Ileum (tissue), 1 donor: ENCODE data around the gene PRSS33.

GRCh38 chr16:2233566-2234048 lies 2.6 kb upstream of the DNASE1L2 start:
- PRO-cap, result no peak

- PRO-cap, result no peak
These were observed 3.2 kb upstream of the TEDC2 start for GRCh38 chr16:2456401-2457416.

DNA sequence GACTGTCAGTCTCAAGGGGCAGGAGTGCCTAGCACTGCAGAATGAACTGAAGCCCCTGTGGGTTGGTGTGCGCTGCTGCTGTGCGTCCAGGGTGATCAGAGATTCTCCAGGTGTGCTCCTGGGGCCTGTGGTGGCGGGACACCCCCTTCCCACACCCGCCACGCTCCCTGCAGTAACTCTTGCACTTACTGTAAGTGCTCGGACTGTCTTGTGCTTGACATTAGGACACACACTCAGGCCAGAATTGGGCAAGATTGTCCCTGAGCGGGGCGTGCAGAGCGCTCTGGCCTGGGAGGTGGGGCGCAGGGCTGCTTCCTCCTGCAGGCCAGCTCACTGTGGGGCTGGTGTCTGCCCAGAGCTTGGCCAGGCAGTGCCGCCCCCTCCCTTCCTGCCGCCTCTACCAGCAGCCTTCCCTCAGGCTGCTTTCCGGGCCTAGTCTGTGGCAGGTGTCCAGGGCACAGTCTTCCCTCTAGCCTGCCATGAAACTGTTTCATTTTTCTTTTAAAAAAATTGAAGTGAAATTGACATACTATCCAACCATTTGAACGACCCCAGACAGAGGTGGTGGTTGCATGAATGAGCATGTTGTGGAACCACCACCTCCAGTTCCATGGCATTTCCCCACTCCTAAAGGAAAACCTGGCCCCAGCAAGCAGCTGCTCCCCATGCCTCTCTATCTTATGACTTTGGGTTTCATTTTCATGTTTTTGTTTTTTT lies 6.0 kb upstream of the ATP6V0C start:
- PRO-cap, result no peak

DNA sequence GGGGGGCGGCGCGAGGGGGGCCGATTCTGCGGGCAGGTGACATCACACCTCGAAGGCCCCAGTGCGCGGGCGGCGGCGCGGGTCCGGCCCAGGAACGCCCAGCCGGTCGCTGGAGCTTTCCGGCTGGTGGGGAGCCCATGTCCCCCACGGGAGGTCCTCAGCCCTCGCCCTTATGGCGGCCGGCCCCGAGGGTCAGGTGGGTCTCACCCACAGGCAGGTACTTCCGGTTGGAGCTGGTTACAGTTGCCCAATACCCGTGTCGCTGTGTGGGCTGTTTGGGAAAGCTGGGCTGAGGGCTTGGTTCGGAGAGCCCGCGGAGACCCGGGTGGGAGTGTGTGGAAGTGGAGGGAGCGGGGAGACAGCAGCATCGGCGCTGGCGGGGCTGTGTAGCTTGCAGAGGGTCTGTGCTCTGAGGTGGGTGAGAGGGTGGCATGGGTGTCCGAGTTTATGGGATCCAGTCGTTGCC lies 805 bp downstream of the ATP6V0C start:
- PRO-cap, result no peak

GRCh38 chr16:2533425-2533890 lies 2.2 kb upstream of the CEMP1 start:
- PRO-cap, result no peak

DNA sequence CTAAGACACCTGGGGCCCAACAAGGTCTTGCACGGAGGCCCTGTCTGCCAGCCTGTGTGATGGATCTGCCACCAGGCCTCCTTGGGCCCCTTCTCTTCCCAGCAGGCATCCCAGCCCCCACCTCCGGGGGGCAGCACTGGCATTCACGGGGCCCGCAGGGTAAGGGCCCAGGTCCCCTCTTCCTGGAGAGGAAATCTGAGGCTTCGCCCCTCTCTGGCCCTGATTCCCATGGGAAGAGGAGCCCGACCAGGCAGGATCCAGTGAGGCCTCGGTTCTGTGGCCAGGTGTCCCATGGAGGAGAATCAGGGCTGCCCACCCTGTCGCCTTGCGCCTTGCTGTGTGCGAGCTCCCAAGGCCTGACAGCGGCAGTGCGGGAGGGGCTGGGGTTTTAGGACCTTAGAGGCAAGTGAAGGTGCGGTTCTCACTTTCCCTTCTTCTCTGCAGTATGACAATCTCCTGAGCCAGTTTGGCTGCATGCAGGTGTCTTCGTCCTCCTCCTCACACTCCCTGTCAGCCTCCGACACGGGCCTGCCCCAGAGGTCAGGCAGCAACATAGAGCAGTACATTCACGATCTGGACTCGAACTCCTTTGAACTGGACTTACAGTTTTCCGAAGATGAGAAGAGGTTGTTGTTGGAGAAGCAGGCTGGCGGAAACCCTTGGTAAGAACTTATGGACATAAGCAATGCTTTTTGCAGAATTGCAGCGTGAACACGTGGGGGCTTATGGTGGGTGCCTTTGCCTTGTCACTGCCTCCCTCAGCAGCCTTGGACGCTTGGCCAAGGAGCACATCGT lies 48.6 kb downstream of the PDPK1 start:
- PRO-cap, result no peak

- PRO-cap, result no peak
These were observed 55.6 kb downstream of the PDPK1 start for GRCh38 chr16:2593075-2594189.

DNA sequence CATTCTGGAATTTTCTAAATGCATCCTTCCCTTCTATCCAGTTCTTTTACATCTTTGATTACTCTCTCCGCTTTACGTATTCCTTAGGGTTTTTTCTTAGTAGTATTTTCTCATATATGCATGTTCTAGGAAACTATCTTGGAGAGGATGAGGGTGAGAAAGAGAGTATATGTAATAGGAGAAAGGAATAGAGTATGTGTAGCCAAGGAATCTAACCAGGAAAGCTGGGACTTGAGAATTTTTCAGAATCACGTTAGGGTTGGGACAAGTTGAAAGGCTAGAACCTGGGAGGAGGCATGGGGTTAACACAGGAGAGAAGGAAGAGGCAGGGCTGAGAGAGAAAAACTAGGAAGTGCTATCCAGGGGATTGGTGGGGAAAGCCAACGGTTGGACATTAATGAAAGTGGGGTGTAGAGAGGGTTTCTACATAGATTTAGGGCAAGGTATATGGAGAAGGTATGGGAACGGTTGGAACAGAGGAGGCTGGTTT lies 2.6 kb downstream of the SRRM2 start:
- PRO-cap, result no peak

DNA sequence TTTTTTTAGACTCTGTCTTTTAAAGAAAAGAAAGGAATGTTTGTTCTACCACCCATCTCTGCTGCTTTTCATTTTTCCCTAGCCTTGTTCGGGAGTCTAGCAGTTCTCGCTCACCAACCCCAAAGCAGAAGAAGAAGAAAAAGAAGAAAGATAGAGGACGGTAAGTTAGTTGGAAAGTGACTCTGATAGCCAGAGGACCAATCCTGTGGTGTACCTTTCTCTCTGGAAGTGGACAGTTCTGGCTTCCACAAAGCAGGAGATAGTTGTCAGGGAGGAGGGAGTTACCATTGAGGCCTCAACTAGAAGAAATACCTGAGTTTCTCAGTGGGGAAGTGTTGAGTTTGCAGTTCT lies 5.9 kb downstream of the SRRM2 start:
- PRO-cap, result no peak

DNA sequence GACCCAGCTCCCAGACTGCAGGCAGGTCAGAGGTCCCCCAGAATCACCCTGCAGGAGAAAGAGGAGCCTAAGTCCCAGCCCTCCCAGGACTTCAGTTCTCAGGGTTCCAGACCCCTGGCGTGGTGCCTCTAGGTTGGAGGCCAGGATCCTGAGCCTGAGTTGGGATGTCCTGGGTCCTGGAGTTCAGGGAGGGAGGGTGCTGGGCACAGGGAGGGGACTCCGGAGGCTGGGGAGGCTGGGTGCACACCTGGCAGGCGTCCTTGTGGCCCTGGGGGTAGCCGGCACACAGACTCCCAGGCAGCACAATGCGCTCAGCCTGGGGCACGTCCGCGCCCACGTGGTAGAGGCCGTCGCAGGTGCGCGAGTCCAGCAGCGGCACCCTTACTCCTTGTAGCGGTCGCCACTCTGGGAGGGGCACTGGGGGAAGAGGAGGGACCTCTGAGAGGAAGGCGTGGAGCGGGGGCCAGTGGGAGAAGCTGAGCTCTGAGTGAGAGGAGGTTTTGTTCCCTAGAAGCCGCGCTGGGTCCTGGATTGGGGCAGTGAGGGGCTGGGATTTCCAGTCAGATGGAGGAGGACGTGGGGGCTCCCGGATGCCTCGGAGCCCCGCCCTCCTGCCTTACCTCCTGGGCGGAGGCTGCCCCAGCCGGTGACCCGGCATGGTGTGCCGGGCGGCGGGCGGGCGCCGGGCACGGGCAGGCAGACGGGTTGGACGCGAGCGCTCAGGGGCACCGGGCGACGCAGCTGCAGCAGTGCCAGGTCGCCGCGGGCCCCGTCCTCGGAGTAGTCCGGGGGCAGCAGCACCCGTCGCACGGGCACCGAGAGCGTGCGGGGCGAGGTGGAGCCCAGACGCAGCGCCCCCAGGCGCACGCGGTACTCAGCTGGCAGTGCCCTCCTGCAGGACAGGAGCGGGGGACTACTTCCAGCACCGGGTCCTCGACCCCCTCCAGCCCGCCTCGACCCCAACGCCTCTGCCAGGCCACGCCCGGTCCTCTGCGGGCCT lies 2.3 kb downstream of the PRSS33 start:
- PRO-cap, result no peak

DNA sequence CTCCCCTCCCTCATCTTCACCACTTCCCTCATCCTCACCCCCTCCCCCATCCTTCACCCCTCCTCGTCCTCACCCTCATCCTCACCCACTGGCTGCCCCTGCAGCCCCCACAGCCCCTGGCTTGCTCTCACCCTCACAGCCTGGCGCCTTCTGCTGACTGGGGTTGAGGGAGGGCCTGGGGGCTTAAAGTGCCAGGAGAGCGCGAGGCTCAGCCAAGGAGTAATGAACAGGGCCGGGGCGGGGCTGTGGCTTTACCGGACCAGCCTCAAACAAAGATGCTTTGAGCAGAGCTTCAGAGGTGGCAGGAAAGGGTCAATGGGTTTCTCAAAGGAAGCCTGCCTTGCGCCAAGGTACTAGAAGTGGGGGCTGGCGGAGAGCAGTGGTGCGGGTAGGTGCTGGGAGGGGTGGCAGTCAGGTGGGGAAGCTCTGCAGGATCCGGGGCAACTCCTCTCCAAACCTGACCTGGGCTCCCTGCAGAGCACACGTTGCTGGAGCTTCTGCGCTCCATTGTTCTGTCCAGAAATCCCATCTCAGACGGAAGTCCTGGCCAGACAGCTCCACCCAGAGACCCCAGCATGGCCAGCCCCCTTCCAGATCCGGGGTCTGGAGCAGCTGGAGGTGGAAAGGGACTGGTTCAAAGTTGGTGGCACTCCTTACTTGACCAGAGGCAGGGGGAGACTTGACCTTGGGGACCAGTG lies at the start of gene PRSS33:
Gene PRSS33 (minus strand): TSS at position 159 of the 698 bp plus-strand sequence.
- PRO-cap, result no peak

GRCh38 chr16:2969912-2970701 lies 959 bp downstream of the PAQR4 start:
- PRO-cap, result no peak

DNA sequence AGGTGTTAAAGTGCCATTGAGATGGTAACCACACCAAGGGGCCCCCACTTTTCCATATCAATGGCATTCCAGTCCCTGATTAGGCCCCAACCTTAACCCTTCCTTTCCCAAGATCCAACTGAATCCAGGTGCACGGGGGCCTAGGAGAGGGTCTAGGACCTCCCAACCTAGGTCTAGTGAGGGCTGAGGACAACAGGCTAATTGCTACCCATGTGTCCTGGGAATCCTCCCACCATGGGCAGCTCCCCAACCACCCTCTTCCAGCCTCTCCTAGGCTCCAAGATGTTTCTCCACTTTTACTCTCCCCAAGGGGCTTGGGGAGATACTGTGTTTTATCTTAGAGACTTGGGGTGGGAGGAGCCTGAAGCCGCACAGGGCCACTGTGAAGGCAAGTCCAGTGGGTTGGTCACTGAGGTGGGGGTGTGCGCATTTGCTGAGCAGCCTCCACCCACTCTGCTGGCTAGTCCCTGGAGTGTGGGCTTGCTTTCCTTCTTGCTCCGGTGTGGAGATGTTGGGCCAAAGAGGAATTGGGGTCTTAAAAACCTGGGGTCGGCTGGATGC lies 4.2 kb upstream of the CLDN9 start:
- PRO-cap, result no peak

DNA sequence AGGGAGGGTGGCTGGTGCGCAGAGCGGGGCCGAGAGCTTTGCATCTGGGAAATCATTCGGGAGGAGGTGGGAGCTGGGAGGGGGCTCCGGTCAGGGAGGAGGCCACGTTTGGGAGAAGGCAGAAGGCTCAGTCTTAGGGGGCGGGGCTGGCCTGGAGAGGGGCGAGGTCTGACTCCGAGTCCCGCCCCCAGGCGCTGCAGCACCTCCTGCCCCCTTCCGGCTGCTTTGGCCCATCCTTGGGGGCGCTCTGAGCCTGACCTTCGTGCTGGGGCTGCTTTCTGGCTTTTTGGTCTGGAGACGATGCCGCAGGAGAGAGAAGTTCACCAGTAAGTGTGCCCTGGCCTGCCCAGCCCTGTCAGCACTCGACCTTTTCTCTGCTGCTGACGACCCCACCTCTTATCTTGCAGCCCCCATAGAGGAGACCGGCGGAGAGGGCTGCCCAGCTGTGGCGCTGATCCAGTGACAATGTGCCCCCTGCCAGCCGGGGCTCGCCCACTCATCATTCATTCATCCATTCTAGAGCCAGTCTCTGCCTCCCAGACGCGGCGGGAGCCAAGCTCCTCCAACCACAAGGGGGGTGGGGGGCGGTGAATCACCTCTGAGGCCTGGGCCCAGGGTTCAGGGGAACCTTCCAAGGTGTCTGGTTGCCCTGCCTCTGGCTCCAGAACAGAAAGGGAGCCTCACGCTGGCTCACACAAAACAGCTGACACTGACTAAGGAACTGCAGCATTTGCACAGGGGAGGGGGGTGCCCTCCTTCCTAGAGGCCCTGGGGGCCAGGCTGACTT lies 1.4 kb downstream of the TNFRSF12A start:
- PRO-cap, result no peak

- PRO-cap, result no peak
These were observed 5.7 kb downstream of the THOC6 start for GRCh38 chr16:3029498-3029965.

GRCh38 chr16:3062745-3063021 lies 2.8 kb upstream of the IL32 start:
- PRO-cap, result no peak

DNA sequence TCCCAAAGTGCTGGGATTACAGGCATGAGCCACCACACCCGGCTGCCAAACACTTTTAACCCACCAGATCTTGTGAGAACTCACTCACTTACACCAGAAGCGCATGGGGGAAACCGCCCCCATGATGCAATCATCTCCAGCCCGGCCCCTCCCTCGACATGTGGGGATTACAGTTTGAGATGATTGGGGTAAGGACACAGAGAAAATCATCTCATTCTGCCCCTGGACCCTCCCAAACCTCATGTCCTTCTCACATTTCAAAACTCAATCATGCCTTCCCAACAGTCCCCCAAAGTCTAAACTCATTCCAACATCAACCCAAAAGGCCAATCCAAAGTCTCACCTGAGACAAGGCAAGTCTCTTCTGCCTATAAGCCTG lies 4.6 kb downstream of the IL32 start:
- PRO-cap, result no peak

DNA sequence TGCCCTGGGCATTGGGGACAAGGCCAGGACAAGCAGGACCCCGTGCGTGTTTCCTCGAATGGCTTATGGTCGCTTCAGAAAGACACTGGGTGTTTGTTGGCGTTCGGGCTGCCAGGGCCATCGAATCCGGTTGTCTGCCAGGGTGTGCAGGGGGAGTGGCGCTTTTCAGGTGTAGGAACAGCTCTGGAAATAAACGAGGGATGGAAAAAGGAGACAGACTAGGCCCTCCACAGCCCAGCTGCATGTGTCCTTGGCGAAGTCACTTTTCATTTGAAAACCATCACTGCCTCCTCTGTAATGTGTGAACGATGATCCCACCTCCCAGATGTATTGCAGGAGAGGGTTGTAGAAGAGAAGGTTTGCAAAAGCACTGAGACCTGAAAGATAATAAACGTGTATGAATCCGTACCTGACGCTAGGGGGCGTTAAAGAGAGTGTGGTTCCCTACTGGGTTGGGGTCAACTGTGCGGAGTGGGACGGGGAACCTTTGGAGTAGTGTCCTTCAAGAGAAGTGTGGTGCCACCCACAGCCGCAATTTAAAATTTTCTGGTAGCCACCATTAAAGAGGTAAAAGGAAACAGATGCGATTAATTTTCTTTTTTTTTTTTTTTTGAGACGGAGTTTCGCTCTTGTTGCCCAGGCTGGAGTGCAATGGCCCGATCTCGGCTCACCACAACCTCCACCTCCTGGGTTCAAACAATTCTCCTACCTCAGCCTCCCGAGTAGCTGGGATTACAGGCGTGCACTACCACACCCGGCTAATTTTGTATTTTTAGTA lies 2.2 kb upstream of the ZSCAN10 start:
- PRO-cap, result no peak

DNA sequence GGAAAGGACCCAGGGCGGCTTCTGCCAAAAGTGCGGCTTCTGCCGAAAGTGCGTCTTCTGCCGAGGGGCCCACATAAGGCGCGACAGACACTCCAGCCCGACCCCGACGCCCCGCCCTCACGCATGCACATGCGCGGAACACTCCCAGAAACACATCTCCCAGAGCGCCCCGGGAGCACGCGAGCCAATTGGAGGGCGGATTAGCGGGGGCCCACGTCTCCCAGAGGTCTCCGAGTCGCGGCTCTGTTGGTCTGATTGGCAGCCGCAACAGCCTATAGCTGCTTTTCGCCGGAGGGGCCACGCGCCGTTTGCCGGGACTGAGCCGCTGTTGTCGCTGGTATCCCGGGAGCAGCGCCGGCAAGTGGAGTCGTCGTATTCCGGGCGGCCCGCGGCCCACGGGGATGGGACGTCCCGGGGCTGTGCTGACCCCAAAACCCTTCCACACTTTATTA lies 8.0 kb upstream of the MEFV start:
- PRO-cap, result bidirectional peak, plus-strand start at position 281 of the sequence, minus-strand start at position 113 of the sequence

GRCh38 chr16:3282148-3282696 lies 1.1 kb upstream of the ZNF263 start:
- PRO-cap, result no peak